Monocyte (primary cell): ENCODE measurements around the genes RBM4, C11orf80, RCE1, CLCF1 and GPR152.

GRCh38 chr11:66638563-66639332 lies at the start of gene RBM4:
Gene RBM4 (plus strand): TSS chr11:66638703.
- PRO-cap, 2 experiments: peak in 2 of 2 experiments; most common plus-strand start chr11:66638706 (in 2)

DNA sequence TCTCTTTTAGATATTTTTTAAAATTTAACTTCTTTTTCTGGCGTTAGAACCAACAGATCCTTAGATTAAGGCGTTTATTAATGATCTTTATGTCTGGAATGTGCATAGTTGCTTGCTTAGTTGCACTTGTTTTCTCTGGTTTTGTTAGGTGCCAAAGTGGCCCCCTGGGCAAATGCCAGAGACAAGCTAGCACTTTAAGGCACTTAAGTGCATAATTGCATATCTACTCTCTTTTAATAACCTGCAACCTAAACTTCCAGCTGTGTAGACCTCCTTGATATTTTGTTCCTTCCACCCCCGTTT lies 3.3 kb downstream of the RBM4 start:
- PRO-cap, 2 experiments: peak in 2 of 2 experiments; most common plus-strand start position 86 of the sequence (in 2)

- PRO-cap, 2 experiments: peak in 2 of 2 experiments; most common plus-strand start chr11:66650130 (in 2)
Measured at GRCh38 chr11:66650010-66650491, 11.5 kb downstream of the RBM4 start.

- PRO-cap, 2 experiments: no peak in any of the 2 experiments
Measured at GRCh38 chr11:66715178-66715731, 13.8 kb downstream of the SPTBN2 start.

- PRO-cap, 2 experiments: no peak in any of the 2 experiments
Measured at GRCh38 chr11:66743140-66743996, 1.2 kb upstream of the C11orf80 start.

GRCh38 chr11:66744545-66745645 lies at the start of gene C11orf80:
Gene C11orf80 (plus strand): TSS chr11:66744769.
- PRO-cap, 2 experiments: no peak in any of the 2 experiments

DNA sequence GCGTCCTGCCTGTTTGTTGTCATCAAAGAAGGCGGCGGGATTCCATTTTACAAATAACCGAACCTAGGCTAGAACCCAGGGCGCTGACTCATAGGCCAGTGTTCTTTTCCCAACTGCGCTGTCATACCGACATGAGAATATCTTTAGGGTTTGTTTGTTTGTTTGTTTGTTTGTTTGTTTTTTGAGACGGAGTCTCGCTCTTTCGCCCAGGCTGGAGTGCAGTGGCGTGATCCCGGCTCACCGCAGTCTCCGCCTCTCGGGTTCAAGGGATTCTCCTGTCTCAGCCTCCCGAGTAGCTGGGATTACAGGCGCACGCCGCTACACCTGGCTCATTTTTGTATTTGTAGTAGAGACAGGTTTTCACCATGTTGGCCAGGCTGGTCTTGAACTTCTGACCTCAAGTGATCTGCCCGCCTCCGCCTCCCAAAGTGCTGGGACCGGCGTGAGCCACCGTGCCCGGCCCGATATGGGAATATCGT lies 1.1 kb downstream of the C11orf80 start:
- PRO-cap, 2 experiments: no peak in any of the 2 experiments

GRCh38 chr11:66843114-66844014 lies at the start of gene RCE1:
Gene RCE1 (plus strand): TSS chr11:66843441.
- PRO-cap, 2 experiments: peak in 2 of 2 experiments; most common plus-strand start chr11:66843455 (in 2); most common minus-strand start chr11:66843340 (in 2)

- PRO-cap, 2 experiments: no peak in any of the 2 experiments
Measured at GRCh38 chr11:66863508-66864128, 6.8 kb downstream of the LRFN4 start.

GRCh38 chr11:66970693-66971687 lies 4.1 kb upstream of the C11orf86 start:
- PRO-cap, 2 experiments: peak in 2 of 2 experiments; most common plus-strand start chr11:66971149 (in 2); most common minus-strand start chr11:66970851 (in 2)

DNA sequence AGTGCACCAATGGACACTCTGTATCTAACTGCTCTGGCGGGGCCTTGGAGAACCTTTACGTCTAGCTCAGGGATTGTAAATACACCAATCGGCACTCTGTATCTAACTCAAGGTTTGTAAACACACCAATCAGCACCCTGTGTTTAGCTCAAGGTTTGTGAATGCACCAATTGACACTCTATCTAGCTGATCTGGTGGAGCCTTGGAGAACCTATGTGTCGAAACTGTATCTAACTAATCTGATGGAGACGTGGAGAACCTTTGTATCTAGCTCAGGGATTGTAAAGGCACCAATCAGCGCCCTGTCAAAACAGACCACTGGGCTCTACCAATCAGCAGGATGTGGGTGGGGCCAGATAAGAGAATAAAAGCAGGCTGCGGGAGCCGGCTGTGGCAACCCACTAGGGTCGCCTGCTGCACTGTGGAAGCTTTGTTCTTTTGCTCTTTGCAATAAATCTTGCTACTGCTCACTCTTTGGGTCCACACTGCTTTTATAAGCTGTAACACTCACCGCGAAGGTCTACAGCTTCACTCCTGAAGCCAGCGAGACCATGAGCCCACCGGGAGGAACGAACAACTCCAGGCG lies 14.3 kb downstream of the C11orf86 start:
- PRO-cap, 2 experiments: no peak in any of the 2 experiments

- PRO-cap, 2 experiments: no peak in any of the 2 experiments
Measured at GRCh38 chr11:67003984-67004405, 18.9 kb upstream of the SYT12 start.

GRCh38 chr11:67185497-67185929 lies 66.5 kb downstream of the KDM2A start:
- PRO-cap, 2 experiments: peak in 1 of 2 experiments; most common plus-strand start chr11:67185553 (in 1)

GRCh38 chr11:67248509-67249264 lies 17.6 kb upstream of the GRK2 start:
- PRO-cap, 2 experiments: no peak in any of the 2 experiments

DNA sequence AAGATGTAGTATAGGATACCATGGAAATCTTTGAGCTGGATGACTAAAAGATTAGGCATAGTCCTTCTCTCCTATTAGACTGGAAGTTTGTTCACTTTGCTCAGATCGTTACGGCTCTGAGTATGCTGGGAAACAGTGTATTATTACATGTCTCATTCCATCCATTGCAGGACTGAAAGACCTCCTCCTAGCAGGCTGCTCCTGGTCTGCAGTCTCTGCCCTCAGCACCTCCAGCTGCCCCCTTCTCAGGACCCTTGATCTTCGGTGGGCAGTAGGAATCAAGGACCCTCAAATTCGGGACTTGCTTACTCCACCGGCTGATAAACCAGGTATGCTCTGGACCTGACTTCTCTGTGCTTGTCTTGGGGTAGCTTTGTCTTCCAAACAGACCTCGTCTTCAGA lies 13.0 kb upstream of the GRK2 start:
- PRO-cap, 2 experiments: no peak in any of the 2 experiments

- PRO-cap, 2 experiments: peak in 2 of 2 experiments; most common plus-strand start chr11:67277783 (in 2); most common minus-strand start chr11:67277659 (in 1)
Measured at GRCh38 chr11:67276766-67277945, 10.9 kb downstream of the GRK2 start.

GRCh38 chr11:67373389-67374376 lies at the start of gene CLCF1:
Gene CLCF1 (minus strand): TSS chr11:67373598.
- PRO-cap, 2 experiments: peak in 2 of 2 experiments; most common plus-strand start chr11:67373841 (in 1); most common minus-strand start chr11:67373663 (in 1)

DNA sequence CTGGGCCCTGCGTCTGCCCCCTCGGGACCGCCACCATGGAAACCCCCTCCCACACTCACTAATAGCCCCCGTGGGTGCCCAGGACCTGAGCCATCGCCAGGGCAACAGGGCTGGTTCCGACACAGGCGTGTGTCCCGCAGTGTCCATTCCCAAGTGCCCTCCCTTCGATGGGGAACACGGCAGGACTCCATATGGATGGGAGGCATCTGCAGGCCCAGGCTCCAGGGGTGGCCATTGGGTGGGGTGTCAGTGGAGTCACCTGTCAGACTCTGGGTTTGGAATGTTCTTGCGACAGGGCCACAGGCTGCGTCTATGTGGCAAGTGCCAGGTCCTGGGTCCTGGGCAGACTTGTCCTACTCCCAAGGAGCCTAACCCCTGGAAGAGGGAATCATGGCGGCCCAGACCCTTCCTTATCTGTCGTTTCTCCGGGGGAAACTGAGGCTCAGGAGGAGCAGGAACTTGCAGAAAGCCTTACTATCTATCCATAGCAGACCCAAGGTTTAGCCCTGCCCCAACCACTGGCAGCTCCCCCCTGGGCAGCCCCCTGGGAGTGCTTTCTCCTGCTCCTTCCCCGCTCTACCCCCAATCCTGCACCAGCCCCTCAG lies 4.8 kb upstream of the CARNS1 start:
- PRO-cap, 2 experiments: no peak in any of the 2 experiments

DNA sequence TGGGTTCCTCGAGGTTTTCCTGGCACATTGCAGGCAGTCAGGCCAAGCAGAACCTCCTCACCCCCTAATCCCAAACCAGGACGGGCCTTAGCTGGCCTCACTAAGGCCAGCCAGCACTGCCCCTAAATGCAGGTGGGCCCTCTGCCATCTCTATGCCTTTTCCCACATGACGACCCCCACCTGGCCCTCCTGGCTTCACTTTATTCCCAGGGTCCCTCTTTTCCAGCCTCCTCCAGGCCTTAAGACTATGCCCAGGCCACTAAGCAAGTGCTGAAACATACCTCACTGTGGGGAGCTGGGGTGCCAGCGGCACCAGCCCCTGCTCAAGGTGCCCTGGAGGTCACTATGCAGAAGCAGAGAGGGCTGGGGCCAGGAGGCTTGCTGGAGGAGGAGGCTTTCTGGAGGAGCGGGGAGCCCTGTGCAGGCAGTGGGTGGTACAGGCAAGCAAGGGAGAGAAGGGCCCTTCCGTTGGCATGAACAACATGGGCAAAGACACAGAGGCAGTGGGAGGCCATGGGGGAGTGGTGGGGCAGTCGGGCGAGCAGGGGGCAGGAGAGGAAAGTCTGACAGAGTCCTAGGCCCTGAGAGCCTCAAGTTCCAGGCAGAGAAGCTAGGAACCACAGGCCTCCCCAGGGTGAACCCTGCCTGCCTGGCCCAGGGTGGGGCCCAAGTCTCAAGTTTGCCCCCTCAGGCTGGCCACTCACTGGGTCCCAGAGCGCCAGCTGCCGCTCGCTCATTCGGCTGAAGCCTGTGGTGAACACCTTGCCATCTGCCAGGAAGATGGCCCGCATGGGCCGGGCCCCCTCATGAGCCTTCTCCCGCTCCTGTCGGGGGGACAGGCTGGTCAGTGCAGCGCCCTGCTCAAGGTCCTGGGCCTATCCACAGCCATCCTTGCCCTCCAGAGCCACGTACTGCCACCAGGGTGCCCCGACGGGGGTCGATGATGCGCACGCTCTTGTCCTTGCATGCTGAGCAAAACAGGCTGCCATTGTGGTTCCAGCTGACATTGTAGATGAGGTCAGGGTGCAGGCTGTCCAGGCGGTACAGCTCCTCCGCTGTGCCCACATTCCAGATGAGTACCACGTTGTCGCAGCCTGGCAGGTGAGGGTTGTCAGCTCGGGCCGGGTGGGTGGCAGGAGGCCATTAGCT lies 2.5 kb downstream of the CORO1B start:
- PRO-cap, 2 experiments: no peak in any of the 2 experiments

- PRO-cap, 2 experiments: no peak in any of the 2 experiments
Measured at GRCh38 chr11:67451923-67452758, at the start of gene GPR152. Gene GPR152 (minus strand): TSS chr11:67452729.